Measurements from ENCODE around the genes GADD45A, LRRC40 and ERICH3.

- PRO-cap = no peak
Measured at GRCh38 chr1:67540177-67540860, 110.1 kb upstream of the SERBP1 start.

DNA sequence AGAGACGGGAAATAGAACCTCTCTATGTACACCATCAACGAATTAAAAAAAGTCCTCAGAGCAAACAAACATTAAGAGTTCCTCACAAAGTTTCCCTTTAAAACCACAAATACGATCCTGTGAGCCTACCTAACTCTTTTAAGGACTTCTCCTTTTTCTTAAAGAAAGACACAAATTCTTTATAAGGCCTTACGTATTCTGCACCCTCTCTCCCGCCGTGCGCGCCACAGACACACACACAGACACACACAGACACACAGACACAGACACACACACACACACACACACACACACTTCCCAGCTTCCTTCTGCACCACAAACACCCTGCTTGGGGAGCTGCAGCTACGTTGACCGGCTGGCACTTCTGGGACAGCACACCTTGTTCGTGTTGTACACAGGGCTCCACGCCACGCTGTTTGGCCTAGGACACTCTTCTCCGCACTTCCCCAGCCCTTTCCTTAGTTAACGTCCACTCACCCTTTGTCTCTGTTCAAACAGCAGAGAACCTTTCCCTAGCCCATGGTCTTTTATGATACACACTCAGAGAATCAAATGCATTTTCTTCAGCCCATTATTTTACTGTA is 49.5 kb upstream of the GADD45A start:
- PRO-cap = no peak

- PRO-cap = bidirectional peak, plus-strand start at chr1:67685201, minus-strand start at chr1:67684921; bidirectional peak, plus-strand start at chr1:67686089, minus-strand start at chr1:67685804
Measured at GRCh38 chr1:67685104-67686200, at the start of gene GADD45A. TSS of gene GADD45A (plus strand) at chr1:67685201.

GRCh38 chr1:67713322-67713904 is 28.4 kb downstream of the GADD45A start:
- PRO-cap = no peak

DNA sequence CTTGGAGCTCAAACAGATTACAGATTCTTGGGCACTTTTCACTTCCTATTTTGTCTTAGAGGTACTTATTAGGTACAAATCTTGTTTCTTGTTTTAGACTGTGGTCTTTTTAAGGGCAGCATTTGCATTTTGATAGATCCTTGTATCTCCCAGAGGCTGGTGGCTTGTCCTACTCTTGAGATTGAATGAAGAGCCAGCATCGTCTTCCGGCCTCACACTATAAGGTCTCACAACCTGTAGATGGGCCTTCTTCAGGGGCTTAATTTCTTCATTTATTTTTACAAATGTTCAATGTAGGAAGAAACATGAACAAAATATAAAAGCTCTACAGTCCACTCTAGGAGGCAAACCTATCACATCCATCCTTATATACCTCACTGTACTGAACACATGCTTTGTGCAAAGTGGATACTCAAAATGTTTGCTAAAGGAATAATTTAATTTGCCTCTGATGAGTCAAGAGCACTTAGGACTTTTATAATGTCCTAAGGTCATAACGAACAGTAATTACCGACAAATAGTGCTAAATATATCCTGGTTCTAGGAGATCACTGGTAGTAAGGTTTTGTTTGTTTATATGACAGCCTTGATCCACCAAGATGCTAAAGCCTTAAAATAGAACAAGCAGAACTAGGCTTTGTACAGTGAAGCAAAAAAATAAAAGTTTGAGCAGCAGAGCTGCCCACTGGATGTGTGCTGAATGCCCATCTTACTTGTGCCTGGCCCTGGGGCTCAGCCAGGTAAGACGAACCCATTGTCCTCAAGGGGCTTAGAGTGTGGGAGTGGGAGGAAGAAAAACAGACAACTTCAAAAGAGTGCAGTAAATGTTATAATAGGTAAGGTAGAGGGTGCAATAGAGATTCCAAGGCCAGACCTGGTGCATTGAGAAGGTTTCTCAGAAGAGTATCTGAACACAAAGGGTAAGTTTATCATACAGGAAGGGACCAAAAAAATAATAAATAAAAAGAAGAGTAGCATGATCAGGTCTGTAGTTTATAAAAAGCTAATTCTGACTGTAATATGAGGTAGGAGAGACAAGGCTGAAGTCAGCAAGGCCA is 70.6 kb downstream of the GADD45A start:
- PRO-cap = no peak

- PRO-cap = no peak
Measured at GRCh38 chr1:68358489-68358861, 91.3 kb downstream of the RPE65 start.

GRCh38 chr1:69569235-69570087 is 1.7 kb downstream of the LRRC7 start:
- PRO-cap = no peak

- PRO-cap = bidirectional peak, plus-strand start at chr1:70205719, minus-strand start at chr1:70205579
Measured at GRCh38 chr1:70205127-70206357, at the start of gene LRRC40. TSS of gene LRRC40 (minus strand) at chr1:70205579.

DNA sequence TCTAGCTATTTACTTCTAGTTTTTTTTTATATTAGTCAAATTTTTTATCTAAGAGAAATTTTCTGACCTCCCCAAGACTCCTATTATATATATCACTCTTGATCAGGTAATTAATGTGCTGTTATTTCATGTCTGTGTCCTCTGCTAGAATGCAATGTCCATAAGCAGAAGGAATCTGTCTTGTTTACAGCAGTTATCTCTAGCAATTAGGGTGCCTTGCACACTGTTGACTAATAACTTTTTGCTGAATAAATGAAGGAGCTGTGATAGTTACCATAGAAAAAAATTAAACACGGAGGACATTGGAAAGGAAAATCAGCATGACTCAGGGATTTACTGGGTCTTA is 183.5 kb downstream of the PTGER3 start:
- PRO-cap = no peak

DNA sequence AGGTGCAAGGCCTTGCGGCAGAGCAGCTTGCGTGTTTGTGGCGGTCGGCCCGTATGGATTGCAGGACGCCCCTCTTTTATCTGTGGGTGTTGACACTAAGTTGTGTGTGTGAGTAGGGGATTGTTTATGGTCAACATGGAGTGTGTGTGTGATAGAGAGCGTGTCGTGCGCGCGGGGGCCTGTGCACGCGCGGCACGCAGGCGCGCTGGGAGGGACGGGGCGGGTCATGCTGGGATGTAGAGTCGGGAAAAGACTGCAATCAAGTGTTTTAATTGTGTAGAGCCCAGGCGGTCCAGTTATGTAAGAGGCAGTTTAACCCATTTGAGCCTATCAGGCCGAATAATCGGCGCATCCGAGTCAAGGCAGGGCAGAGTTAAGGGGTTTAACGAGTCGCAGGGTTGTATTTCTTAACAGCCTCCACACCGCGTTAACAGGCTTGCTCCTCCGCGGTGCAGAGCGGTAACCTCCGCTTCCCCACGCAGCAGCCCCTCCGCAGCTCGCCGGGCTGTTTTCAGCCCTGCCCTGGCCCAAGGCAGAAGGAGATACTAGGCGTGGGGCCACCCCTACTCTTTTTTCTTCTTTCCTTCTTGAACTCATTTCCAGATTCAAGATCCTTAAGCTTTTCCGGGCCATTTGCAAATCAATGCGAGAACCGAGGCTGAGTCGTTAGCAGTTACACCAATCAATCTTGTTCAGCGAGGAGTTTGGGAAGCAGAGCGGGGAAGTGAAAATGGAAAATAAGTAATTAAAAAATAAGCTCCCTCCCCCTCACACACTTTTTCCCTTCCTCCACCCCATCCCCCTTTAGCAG is 1.4 kb upstream of the NEGR1 start:
- PRO-cap = bidirectional peak, plus-strand start at position 454 of the sequence, minus-strand start at position 183 of the sequence

DNA sequence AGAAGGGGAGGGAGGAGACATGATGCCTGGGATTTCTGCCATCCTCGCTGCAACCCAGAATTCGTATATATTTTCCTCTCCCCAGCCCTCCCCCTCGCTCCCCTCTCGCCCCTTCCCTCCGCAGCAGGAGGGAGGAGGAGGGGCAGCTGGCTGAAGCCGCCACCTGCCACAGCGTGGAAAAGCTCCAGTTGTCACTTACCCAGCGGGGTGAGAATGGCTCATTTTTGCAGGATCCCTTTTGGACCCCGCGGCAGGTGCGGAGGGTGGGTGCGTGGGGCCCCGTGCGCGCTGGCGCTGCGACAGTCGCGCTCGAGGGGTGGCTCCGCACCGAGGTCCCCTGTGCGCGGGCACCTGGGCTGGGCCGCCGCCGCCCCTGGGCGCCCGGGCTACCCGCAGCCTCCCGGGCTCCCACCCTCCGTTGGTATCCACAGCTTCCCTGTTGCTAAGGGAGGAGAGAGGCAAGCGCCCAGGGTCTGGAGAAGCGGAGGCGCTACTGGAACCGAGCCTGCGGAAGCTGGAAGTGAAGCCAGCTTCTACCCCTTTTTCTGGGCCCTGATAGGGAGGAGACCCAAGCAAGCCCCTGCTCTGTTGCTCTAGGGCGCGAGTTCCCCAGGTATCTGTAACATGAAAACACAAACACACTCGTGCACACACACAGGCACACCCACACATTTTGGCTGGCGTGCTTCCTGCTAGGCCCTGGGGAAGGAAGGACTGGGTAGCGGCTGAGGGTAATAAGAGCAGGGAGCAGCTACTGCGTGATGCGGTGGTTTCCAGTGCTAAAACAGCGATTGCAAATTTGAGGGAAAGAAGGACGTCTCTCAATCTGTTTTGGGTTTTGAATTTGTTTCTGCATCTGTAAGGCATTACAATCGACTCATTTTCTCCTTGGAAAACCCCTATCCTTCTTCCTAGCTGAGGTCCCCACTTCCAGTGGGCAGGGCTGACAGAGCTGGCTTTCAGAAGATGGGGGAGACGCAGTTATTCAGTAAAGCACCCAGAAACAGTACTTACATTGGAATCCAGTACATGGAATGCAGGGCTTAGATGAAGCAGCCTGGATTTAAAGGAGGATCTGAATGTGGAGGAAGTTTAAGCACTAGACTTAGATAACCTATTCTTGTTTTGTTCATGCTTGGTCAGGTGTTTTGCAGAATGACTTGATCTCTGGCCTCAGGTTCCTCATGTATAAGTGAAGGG is at the start of gene ERICH3:
TSS of gene ERICH3 (minus strand) at position 495 of the 1,200 bp plus-strand sequence.
- PRO-cap = no peak

- PRO-cap = no peak
Measured at GRCh38 chr1:74728853-74729052, 4.1 kb downstream of the CRYZ start.

DNA sequence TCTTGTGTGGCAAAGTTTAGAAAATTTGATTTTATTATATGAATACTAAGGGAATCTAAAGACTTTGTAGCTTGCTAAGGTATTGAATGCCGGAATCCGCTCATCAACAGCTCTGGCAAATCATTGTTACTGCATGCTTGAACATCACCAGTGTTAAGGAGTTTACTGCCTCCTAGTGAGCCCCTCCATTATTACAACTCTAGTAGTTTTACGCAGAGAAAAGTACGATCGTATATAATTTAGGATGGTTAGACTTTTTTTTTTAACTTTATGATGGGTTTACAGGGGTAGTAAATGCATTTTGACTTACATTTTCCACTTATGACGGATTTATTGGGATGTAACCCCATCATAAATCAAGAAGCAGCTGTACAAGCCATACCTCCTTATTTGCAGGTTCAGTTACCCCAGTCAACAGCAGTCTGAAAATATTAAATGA is 789 bp downstream of the TYW3 start:
- PRO-cap = unidirectional peak, minus-strand start at position 128 of the sequence

GRCh38 chr1:74821863-74822271 is 88.9 kb downstream of the TYW3 start:
- PRO-cap = no peak

GRCh38 chr1:75785588-75785932 is 496 bp upstream of the RABGGTB start:
- PRO-cap = no peak

DNA sequence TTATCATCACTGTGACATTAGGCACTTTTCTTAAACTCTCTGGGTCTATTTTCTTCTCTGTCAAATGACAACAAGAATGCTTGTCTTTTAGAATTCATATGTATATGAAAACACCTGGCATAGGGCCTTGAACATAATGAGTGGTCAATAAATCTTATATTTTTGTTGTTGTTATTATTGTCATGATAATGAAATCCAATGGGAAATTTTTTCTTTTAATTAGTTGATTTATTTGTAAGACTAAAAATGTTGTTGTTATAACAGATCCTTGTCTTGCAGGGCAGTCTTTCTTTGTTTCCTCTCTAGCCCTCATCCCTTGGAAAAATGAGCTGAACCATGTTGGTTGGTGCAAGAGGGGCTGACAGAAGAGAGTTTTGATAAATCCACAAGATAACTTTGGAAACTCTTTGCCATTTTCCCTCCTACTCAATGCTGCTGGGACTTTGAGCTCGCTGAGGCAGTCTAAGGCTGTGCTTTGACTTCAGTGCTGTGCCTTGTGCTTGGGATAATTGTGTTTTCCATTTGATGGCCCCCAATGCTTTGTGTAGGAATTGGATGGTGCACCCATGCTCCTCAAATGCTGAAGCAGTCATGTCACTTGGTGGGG is 31.6 kb downstream of the ST6GALNAC3 start:
- PRO-cap = no peak

DNA sequence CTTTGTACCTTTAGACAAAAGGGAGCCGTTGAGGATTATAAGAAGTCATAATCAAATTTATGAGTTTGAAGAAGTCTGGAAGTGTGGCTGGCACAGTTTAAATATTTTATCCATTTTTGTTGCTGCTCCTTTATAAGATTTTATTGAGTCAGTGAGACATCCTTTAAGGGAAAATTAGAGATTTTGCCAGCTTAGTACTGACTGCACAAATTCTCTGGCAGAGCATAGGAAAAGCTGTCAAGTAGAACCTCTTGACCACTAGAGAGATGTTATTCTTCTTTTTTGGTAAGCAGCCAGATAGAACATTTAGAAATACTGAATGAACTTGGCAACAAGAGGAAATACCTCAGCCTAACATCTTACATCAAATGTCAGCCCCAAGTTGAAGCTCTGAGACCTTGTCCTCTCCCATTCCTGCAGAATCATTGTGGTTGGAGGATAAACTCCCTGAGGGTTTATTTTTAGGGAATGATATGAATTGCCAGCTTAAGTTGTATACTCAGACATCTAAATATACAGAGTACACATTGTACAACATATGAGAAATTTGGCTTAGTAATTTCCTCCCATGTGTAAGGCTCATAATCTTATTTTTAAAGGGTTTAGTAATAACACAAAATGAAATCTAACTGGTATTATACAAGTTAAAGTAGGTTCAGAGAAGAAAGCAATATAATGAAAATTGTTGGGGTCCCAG is 53.5 kb downstream of the MIGA1 start:
- PRO-cap = no peak

DNA sequence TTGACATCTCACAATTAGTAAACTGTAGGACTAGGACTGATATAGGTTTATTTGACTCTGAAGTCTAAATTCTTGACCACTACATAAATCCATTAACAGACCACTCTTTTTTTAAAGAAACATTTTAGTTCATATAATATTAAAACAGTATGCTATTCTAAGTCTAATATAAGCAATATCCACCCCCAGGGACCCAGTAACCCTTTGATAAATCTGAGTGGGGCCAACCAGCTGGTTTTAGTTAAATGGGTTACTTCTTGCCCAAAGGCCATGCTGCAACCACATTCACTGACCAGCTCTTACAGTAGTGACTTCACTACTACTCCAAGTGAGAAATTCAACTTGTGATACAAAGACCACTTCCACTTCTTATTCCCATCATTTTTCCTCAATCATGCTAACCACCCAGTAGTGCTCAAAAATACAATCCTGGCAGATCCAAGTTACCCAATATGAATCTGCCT is 20.5 kb downstream of the FUBP1 start:
- PRO-cap = no peak

DNA sequence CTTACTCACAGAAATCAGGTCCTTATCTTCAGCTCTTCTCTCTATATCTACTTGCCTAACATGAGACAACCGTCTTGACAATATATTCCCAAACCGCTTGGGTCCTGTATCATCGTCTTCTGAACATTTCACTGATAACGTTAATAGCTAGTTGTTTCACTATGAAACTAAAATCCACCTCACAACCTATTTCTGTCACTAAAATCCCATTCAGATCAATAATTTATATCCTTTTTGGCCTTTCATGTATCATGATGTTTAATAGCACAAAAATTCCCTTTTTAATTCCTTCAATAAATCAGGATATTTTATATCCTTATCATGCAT is 18.1 kb downstream of the FUBP1 start:
- PRO-cap = no peak

DNA sequence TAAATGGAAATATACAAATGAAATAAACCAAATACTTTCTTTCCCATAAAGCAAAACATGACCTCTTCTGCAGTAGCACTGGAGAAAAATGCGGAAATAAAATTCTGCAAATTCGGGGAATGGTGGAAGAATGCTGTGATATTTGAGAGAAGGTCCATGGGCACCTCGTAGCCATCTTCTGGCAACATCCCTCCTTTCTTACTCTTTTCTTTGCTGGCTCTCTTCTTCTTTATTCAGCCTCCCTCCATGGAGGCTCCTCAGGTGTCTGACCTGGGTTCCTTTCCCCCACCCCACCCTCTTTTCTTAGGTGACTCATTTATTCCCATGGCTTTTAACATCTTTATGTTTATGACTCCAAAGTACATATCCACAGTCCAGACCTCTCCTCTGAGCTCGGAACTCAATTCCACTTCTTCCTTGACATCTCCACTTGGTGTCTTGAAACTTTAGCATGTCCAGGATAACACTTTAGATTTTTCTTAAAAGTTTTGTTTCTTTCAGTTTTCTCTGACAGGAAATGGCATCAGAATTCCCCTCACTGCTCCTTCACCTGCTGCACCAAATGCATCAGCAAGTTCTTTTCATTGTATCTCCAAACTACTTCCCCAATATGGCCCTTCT is 95.7 kb downstream of the GIPC2 start:
- PRO-cap = no peak

Measured in left ventricle myocardium (tissue), 1 donor.